Metastatic Liver Carcinoma in the Adrenal Gland (tissue), 2 donors: Measurements from ENCODE around the gene ACTRT1.

GRCh38 chrX:125690475-125690881 lies 370.8 kb downstream of the TEX13C start:
- PRO-cap, 2 experiments = no peak in any of the 2 experiments

GRCh38 chrX:127654656-127655093 lies 397.5 kb downstream of the ACTRT1 start:
- PRO-cap, 2 experiments = no peak in any of the 2 experiments

GRCh38 chrX:128052250-128052620 lies at the start of gene ACTRT1:
ACTRT1 (minus strand) TSS chrX:128052403.
- PRO-cap, 2 experiments = no peak in any of the 2 experiments

DNA sequence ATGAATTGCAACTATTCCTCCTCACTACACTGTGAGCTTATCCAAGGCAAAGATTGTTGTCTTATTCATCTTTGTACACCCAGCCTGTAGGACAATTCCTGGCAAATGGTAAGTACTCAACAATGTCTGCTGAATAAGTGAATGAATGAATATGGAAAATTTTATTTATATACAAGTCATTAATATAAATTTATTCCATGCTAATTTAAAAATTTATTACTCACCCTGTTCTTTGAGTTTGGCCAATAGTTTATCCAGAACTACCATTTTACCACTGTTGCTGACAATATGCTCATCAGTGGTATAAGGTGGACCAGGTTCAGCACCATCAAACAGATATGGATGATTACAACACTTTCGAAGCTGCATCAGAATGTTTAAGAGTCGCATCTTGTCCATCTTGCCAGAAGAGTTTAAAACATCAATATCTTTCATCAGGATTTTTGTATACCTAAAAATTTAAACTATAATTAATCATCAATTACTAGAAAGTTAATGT lies 25.6 kb downstream of the SMARCA1 start:
- PRO-cap, 2 experiments = no peak in any of the 2 experiments

DNA sequence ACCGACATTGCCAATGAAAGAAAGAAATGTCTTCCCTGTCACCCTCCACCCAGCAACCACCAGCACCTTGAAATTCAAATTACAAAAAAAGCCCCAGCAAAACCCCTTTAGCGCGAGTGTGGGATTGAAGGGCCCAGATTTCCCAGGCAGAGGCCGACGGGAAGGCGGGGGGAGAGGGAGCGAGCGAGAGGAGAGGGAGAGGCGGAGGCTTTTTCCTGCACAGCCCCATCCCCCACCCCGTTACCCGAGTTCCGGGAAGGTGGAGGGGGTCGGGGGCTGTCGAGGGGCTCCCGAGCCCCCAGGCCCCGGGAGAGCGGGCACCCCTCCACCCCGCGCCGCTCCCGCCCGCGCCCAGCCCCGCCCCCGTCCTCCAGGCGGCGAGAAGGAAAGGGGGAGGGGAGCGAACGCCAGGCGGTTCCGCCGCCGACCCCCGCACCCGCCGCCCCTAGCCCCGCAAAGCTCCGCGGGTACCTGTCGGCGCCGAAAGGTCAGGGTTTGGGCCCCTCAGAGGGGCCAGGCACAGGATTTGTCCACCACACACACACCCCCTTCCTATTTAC lies 573 bp downstream of the SMARCA1 start:
- PRO-cap, 2 experiments = peak in 2 of 2 experiments; most common plus-strand start position 380 of the sequence (in 2); most common minus-strand start position 336 of the sequence (in 1)

GRCh38 chrX:129532454-129533037 lies 7.5 kb upstream of the OCRL start:
- PRO-cap, 2 experiments = no peak in any of the 2 experiments

GRCh38 chrX:129666285-129666645 lies 11.5 kb upstream of the APLN start:
- PRO-cap, 2 experiments = no peak in any of the 2 experiments

DNA sequence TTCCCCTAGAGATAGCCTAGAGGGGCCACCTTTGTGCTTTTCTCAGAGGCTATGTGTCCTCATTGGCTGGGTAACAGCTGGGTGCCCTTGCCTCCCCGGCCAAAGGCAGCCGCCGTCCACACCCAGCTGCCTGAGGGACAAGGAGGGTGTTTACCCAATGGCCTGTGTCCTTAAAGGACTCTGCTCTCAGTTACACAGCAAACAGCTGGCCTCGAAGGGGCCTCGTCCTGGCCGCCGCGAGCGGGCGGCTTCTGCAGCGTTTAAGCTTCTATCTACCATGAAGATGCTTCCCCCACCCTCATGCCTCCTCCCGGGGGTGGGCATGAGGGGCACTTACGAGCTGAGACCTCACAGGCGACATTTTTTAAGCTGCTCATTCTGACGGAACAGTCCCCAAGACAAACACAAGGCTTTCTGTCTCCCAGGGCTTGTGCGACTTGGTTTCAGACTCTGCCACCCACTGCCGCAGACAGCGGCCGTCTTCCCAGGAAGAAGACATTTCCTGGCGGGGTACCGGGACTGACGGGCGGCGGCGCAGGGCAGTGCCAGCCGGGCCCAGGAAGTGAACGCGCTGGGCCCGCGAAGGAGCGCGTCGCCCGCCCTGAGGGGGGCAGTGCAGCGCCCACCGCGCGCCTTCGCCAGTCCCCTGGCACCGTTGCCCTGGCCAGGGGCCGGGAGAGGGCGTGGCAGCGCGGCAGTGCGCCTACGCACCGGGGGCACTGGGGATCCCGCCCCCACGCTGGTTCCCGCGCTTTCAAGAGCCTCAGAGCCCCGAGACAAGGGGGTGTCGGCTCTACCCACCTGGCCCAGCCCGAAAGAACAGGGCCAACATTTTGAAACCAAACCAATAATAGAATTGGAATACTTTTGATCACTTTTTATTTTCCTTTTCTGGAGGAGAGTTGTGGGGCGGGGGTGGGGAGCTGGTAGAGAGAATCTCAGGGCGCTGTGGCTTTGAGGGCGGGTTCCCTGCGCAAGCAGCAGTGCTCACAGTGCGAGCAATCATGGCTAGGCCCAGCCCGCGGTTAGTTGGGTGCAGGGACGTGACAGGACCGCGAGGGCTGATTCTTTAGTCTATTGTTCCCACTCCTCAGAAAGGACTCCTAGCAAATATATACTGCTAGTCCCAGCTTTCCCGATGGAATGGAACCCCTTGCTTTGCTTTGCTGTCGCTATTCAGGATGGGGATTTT lies 23.4 kb upstream of the APLN start:
- PRO-cap, 2 experiments = peak in 1 of 2 experiments; most common plus-strand start position 542 of the sequence (in 1)

- PRO-cap, 2 experiments = no peak in any of the 2 experiments
Observed at GRCh38 chrX:129717717-129718678, 20.8 kb upstream of the XPNPEP2 start.

DNA sequence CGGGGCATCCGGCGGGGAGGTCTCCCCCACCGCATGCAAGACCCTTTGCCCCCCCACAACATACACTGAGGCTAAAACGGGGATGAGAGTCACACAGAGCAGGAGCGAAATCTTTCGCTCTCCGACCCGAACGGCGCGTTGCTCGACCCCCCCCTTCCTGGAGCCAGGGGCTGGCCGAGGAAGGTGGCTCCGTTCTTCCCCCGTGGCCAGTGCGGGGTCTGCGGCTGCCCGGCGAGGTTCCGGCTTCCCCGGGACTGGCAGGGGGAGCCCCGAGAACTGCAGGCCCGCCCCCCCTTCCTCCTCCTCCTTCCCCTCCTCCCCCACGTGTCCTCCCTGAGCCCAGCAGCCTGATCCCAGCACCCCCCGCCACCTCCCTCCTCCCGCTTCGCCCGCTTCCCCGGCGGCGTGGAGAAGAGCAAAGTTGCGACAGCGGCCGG lies 2.5 kb upstream of the BCORL1 start:
- PRO-cap, 2 experiments = peak in 1 of 2 experiments; most common plus-strand start position 336 of the sequence (in 1)

DNA sequence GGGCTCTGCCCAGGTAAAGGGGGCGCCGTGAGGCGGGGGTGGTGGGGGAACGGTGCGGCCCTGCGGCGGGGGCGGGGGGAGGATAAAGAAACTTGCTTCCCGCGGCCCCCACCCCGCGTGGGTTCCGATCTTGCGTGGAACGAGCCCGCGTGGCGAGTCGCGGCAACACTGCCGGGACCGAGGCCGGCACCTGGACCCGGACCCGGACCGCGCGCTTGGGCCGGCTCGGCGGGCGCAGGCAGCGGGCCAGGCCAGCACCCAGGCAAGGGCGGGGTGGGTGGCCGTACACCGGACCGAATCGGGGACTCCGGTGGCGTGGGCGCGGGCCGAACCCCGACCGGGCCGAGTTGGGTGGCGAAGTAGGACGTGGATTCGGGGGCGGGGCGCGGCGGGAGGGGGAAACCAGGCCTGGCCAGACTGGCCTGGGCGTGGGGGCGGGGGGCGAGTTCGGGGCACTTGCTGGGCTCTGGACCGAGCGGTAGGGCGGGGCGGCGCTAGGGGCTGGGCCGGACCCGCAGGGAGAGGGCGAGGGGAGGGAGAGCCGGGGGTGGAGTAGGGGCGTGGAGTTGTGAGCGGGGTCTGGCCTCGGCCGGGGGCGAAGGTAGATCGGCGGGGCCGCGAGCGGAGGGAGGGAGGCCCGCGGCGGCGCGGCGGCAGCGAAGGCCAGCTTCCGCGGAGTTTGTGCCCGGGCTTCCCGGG lies 1.9 kb upstream of the BCORL1 start:
- PRO-cap, 2 experiments = peak in 2 of 2 experiments; most common plus-strand start position 604 of the sequence (in 2); most common minus-strand start position 468 of the sequence (in 1)

DNA sequence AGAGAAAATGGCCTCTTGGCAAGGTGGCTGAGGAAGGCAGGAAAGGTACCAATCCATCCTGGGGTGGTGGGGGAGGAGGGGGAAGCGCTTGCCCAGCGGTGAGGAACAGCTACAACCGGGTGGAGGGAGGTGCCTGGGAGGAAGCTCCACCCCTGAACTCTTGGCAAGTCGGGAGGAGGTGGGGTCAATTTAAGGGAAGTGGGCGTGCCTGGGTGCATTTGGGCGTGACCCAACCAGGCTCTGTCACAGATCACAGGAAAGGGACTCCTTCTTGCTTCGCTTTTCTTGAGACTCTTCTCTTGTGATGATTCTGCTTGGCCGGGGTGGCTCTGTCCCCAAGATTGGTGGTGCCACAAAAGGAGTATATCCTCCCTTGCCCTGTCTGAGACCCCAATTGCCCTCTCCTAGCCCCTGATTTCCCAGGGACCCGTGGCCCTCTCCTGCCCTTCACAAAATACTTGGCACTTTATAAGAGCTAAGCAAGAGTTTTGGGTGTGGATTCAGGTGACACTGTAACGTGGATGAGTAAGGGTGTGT lies 41.8 kb downstream of the BCORL1 start:
- PRO-cap, 2 experiments = no peak in any of the 2 experiments

GRCh38 chrX:130098233-130098812 lies 12.0 kb downstream of the ELF4 start:
- PRO-cap, 2 experiments = no peak in any of the 2 experiments

- PRO-cap, 2 experiments = peak in 1 of 2 experiments; most common plus-strand start chrX:130109308 (in 1); most common minus-strand start chrX:130109171 (in 1)
Observed at GRCh38 chrX:130108953-130110085, 978 bp downstream of the ELF4 start.

DNA sequence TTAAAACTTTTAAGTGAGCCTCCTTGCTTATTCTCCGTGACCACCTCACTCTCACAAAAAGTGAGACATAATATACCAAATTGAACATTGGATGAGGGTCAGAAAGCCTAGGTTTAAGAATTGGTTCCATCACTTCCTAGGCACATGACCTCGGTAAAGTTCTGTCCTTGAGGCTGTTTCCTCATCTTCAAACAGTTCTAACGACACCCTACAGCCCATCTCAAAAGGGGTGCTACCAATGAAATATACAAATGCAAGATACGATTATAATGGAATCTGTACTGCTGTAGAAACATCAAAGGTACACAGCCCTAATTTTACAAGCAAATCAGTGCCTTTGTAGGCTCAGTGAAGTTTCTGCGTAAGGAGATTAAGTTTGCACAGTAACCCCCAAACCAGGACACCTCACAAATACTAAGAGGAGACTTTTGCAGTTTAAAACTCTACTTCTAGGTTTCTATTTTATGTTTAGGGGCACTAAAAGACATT lies 1.3 kb downstream of the ZNF280C start:
- PRO-cap, 2 experiments = no peak in any of the 2 experiments

GRCh38 chrX:130564225-130564564 lies 162.4 kb downstream of the RBMX2 start:
- PRO-cap, 2 experiments = no peak in any of the 2 experiments

GRCh38 chrX:130749698-130750634 lies 153.0 kb downstream of the ENOX2 start:
- PRO-cap, 2 experiments = peak in 1 of 2 experiments; most common plus-strand start chrX:130750181 (in 1); most common minus-strand start chrX:130750066 (in 1)

- PRO-cap, 2 experiments = no peak in any of the 2 experiments
Observed at GRCh38 chrX:130895459-130895658, 7.7 kb downstream of the ENOX2 start.

GRCh38 chrX:130959111-130959589 lies 56.1 kb upstream of the ENOX2 start:
- PRO-cap, 2 experiments = no peak in any of the 2 experiments

- PRO-cap, 2 experiments = no peak in any of the 2 experiments
Observed at GRCh38 chrX:131081443-131081934, 23.3 kb downstream of the ARHGAP36 start.